Pericardium fibroblast (primary cell): Measurements from ENCODE around the genes POLA2 and SLC25A45.

DNA sequence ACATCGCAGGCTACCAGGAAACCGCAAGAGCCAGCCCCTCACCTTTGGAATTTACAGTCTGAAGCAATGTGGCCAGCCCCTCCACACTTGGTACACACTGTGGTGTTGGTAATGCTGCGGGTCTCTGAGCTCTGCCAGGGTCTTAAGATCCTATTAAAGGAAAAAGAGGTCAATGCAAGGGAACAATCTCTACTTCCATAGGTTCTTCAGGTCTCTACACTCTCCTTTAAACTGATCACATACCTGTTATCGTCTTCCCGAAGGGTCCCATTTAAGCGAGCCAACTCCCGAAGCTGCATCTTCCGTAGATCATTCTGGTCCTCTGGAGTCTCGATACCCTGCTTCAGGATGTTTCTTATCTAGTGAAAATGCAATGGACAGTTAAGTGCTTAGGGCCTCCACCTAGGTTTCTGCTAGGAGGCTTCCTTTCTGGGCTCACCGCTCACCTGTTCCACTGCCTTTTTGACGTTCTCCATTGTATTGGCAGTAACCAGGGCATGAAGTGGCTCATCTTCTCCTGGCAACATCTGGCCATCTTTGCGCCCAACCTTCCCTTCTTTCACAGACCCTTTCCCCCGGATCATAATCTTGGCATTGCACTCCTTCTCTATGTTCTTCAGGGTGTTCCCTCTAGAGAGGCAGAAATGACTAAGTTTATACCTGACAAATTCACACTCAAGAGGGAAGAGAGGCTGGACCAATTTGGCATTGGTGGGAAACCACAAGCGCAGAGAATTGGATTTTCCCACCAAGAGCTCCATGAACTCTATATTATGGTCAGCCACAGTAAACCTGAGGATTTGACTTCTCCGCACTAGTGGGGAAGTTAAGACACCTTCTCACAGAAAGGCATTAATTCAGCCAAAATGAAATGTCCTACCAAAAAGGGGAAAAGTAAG, 9.1 kb downstream of the SF1 start:
- RAMPAGE, long total RNA = no peak

GRCh38 chr11:64799316-64800156, 3.5 kb downstream of the MAP4K2 start:
- RAMPAGE, long total RNA = no peak

- RAMPAGE, long total RNA = no peak
Observed at GRCh38 chr11:64842680-64843952, 1.3 kb downstream of the CDC42BPG start.

DNA sequence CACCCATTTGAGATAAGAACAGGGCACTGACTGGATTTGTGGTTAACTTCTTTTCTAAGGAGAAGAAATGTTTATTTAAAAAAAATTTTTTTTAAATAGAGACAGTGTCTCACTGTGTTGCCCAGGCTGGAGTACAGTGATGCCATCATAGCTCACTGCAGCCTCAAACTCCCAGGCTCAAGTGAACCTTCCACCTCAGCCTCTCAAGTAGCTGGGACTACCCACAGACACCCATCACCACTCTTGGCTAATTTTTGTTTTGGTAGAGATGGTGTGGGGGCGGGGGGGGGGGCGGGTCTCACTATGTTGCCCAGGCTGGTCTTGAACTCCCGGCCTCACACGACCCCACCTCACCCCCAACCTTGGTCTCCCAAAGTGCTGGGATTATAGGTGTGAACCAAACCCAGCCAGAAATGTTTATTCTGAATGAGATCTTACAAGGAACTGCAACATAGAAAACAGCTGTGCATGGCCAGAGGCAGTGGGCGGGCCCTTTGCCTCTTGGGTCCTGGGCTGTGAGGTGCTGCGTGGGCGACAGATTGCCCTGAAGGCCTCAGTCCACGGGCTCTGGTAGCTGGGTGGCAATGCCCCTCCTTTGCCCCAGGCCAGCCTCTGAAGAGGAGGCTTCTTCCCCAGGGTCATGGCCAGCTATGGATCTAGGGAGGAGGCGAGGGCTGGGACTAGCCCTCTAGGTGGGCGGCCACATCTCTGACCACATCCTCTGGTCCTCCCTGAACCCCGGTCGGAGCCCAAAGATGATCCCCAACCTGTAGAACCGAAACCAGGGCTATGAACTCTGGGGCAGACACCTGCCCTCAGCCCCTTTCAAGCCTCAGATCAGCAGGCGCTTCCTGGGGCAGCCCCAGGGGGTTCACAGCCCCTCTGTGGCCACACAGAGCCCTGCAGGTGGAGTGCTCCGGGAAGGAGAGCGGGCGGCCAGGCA, 6.4 kb upstream of the CDC42BPG start:
- RAMPAGE, long total RNA = no peak

- RAMPAGE, long total RNA = no peak
Observed at GRCh38 chr11:64868589-64869715, 9.5 kb downstream of the EHD1 start.

GRCh38 chr11:64872133-64872678, 6.2 kb downstream of the EHD1 start:
- RAMPAGE, long total RNA = no peak

- RAMPAGE, long total RNA = no peak
Observed at GRCh38 chr11:64877371-64877665, 1.1 kb downstream of the EHD1 start.

- RAMPAGE, long total RNA = no peak
Observed at GRCh38 chr11:64892966-64893738, 14.7 kb upstream of the EHD1 start.

DNA sequence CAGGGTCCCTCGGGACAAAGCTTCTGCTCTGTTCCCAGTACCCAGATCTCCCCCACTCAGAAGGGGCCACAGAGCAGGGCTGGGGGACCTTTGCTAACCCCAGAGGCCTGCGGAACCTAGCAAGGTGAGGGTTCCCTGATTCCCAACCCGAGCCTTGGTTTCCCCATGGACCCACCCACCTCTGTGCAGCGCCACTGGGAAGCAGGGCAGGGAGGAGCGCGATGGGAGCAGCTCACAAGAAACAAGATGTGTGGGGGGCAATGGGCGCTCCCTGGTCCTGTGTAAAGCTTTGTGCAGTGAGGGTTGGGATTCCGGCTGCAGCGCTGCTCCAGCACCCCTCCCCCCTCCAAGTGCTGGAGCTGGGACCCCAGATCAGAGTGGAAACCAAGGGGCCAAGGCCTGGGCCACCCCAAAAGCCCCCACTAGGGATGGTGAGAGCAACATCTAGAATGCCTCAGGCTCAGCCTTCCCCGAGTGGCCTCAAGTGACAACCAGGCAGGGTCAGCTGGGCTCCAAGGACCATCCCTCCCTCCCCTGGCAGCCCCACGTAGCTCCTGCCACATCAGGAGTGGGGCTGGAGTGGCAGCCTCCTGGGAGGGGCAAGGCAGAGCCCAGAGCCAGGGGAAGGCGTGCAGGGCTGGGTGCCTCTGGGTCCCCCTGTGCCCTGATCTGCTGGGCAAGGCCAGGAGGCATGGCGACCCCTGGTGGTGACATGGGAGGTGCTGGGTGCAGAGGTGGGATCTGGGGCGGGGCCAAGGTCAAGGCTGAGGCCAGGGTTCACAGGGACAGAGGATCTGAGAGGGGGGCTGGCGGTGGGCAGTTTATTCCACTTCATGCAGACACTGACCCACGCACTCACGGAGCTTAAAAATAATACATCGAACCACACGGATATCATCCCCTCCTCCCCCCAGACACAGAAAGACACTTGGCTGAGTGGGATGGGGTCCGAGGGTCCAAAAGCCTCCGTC, 15.6 kb upstream of the EHD1 start:
- RAMPAGE, long total RNA = no peak

DNA sequence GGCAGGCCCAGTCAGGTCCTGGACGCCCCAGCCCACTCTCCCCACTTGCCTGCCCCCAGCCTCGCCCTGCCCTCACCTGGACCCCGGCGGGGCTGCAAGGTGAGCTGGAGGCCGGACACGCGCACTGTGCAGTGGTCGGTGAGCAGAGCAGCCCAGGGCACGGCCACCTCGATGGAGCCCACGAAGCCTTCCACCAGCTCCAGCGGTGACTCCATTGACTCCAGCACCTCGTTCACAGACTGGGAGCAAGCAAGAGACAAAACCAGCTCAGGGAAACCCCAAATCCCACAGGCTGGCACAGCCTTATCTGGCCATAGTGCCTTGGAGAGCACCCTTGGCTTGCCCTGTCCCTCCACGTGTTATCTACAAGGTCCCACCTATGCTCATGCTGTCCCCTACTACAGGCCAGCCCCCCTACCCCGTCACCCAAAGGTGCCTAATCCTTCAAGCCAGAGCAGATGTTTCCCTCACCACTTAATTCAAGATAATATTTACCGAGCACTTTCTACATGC, 2.7 kb downstream of the ATG2A start:
- RAMPAGE, long total RNA = no peak

DNA sequence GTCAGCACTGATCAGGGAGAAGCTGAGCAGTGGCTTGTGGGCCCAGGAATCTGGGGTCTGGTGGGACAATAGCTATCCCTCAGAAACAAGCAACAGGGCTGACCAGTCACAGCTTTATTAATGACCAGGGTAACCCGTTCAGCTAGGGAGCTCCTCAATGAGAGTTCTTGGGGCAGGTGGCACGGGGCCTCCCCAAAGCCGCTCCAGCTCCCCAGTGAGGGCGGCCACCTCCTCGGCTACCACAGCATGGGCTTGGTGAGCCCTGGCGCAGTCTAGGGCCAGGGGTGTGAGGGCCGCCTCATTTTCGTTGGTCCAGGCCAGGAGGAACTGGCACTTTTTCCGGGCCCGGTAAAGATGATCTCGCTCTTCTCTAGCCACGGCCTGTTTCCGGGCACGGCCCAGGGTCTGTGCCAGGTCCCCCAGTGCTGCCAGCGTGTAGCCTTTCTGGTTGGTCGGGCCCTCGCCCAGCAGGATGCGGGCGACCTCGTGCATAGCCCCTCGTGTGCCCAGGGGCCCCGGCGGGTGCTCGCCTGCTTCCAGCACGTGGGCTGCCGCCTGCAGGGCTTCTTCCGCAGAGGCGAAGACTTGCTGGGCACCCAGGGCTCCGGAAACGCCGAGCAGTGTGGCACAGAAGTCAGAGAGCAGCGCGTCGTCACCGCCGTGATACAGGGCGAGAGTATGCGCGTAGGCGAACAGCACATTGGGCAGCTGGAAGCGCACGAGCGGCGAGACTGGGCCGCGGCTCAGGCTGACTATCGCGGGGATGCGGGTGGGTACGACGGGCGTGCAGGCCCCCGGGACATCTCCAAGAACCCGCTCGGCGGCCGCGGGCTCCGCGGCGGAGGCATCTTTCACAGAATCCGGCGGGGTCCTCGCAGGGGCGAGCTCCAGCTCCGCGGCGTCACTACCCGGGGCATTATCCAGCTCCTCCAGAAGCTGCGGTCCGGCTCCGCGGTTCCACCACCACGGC, 912 bp downstream of the ZNHIT2 start:
- RAMPAGE, long total RNA = no peak

DNA sequence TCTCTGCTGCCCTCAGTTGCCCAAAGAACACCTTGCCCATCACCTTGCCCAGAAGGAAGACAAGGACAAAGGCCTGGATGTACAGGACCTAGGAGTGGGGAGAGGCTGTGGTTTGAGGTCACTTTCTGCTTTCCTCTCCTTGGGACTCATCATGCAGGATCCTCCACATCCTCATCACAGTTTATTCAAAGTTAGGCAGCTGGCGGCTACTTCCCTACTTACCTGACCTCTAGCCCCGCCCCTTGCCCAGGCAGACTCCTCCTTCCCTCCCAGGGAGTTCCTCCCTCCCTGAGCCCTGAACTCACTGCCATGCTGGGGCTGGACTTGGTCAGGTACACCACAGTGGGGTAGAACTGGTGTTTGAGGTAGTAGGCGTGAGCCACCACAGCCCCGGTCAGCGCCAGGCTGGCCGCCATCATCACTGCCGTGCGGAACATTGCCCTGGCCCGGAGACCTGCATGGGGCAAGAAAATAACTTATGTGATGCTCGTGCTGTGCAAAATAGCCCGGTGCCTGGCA, 1.1 kb downstream of the SYVN1 start:
- RAMPAGE, long total RNA = no peak

DNA sequence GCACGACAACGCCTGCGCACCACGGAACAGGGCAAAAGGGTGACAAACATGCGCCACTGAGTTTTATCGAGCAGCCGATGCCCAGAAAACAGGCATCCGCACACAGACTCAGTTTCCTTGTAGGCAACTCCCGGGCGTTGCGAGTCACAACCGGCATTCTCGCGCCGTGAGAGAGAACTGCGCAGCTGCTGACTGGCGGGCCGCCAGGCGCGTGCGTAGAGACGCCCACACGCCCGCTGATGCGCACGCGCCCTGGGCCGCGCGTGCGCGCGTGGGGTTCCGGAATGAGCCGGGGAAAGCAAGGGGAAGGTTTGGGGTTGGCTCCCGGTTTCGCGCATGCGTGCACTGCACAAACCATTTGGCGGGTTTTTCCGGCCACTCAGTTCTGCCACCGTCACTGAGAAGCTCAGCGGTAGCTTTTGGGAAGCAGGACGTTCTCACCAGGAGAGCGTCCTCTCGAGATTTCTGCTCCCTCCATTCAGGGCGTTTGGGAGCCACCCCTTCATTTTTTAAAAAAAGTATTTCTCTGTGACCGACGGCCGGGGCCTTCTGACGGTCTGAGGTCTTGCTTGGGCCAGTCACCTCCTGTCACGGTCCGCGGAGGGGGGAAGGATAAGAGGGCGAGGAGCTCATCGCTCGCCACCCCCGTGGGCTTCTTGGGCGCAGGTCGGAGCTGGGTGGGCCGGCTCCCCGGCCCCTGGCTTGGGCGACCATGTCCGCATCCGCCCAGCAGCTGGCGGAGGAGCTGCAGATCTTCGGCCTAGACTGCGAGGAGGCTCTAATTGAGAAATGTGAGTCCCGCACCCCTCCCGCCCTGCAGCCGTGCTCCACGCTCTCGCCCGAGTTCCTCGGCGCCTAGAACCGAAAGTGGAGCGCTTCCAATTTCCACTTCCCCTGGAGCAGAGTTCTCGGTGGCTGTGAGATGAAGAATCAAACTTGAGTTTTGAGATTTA, at the start of gene POLA2:
Gene POLA2, plus strand, starts transcription at position 382 of the 953 bp plus-strand sequence.
- RAMPAGE, long total RNA = start-site peak on the plus strand centred at position 350 of the sequence, 72 bp wide, 25 and 11 reads in 2 replicates

GRCh38 chr11:65279424-65280442, 18.0 kb downstream of the POLA2 start:
- RAMPAGE, long total RNA = no peak

GRCh38 chr11:65333973-65334572, 421 bp downstream of the DPF2 start:
- RAMPAGE, long total RNA = no peak

- RAMPAGE, long total RNA = no peak
Observed at GRCh38 chr11:65355880-65356352, 1.4 kb downstream of the TIGD3 start.

- RAMPAGE, long total RNA = no peak
Observed at GRCh38 chr11:65381739-65382051, 751 bp downstream of the SLC25A45 start.

GRCh38 chr11:65382052-65382893, at the start of gene SLC25A45:
SLC25A45 (minus strand) TSS chr11:65382646.
- RAMPAGE, long total RNA = no peak

- RAMPAGE, long total RNA = no peak
Observed at GRCh38 chr11:65382894-65383042, 322 bp upstream of the SLC25A45 start.

GRCh38 chr11:65385015-65385619, 1.3 kb upstream of the FRMD8 start:
- RAMPAGE, long total RNA = no peak